Mammary epithelial cell (primary cell): ENCODE measurements around a stretch of chr6.

- CAGE, long polyA plus RNA: no peak
- RRBS: no CpG with 5 or more reads among the region's 11 CpGs
Observed at GRCh38 chr6:8983088-8983466, 547.7 kb upstream of the SLC35B3 start.

- CAGE, long polyA plus RNA: no peak
- RRBS: no CpG with 5 or more reads among the region's 9 CpGs
Observed at GRCh38 chr6:9456166-9456976, 958.5 kb downstream of the TFAP2A start.

GRCh38 chr6:9596081-9596530 lies 818.8 kb downstream of the TFAP2A start:
- CAGE, long polyA plus RNA: no peak
- RRBS: no CpG with 5 or more reads among the region's 4 CpGs

GRCh38 chr6:10189476-10189719 lies 225.5 kb downstream of the TFAP2A start:
- CAGE, long polyA plus RNA: no peak

DNA sequence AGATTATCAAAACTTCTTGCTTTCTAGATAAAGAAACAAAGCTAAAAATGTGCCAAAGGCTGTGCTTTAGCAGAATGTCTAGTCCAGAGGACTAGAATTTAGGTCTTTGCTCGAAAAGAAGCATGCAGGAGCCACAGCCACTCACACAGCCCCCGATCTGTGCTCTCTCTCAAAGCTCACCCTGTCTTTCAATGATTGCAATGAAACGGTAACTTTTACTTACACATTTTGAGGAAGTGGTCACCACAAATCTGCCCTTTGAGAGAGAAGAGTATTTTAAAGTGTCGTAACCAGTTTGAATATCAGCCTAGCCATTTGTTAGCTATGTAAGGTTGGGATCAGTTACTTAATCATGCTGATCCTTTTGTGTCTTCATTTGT lies 209.0 kb downstream of the TFAP2A start:
- CAGE, long polyA plus RNA: no peak
- RRBS: no CpG with 5 or more reads among the region's 4 CpGs

- CAGE, long polyA plus RNA: no peak
- RRBS: 0% methylated on average over 2 of the region's 23 CpGs
Observed at GRCh38 chr6:10417557-10418043, 2.7 kb upstream of the TFAP2A start.

- CAGE, long polyA plus RNA: no peak
- RRBS: no CpG with 5 or more reads among the region's 70 CpGs
Observed at GRCh38 chr6:10418740-10419913, 4.3 kb upstream of the TFAP2A start.

GRCh38 chr6:10518921-10519327 lies 2.2 kb upstream of the GCNT2 start:
- CAGE, long polyA plus RNA: no peak
- RRBS: no CpG with 5 or more reads among the region's 3 CpGs

DNA sequence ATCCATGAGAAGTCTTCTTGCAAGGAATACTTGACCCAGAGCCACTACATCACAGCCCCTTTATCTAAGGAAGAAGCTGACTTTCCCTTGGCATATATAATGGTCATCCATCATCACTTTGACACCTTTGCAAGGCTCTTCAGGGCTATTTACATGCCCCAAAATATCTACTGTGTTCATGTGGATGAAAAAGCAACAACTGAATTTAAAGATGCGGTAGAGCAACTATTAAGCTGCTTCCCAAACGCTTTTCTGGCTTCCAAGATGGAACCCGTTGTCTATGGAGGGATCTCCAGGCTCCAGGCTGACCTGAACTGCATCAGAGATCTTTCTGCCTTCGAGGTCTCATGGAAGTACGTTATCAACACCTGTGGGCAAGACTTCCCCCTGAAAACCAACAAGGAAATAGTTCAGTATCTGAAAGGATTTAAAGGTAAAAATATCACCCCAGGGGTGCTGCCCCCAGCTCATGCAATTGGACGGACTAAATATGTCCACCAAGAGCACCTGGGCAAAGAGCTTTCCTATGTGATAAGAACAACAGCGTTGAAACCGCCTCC lies 35.5 kb downstream of the GCNT2 start:
- CAGE, long polyA plus RNA: no peak
- RRBS: no CpG with 5 or more reads among the region's 8 CpGs

DNA sequence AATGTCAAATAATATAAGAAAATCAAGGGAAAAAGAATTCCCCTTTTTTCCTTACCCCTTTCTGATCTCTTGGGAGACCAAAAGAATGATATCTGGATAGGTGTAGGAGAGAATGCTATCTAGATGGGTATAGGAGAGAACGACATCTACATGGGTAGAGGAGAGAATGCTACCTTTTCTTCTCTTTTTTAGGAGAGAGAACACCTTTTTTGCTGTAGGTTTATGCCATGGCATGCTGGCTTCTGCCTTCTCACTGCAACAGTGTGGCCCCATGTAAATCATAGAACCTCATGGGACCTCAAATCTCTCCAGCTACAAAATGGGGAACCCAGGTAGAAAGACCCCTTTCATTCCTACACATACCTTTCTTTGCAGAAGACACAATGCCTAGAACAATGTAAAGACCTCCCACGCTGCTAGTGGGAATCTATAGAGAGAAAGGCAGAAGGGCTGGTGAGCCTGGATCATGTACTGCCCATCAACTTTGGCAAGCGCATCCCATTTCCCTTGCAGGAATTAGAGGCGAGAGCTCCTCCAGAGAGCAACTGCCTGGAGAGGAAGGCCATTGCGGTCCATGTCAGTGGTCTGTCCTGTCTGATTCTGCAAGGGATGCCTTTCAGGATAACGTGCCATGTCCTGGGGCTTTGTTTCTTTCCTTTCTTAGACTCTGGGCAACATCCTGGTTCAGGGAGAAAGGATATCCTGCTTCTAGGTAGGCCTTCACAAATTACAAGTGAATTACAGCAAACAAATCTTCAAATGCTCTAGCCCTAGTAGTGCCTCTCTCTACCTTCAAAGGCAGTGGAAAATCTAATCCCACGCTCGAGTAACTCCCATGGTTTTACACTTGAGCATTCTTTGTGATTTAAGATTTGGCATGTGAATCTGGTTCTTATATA lies 38.3 kb downstream of the GCNT2 start:
- CAGE, long polyA plus RNA: no peak
- RRBS: no CpG with 5 or more reads among the region's 8 CpGs

DNA sequence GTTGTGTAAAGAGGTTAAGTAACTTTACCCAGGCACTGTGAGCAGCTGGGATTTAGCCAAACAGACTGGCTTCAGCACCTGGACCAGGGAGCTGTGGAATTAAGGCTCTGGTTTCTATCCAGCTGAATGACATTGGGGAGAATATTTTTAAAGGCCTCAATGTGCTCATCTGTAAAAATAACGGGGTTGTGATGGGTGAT lies 61.7 kb downstream of the GCNT2 start:
- CAGE, long polyA plus RNA: no peak
- RRBS: no CpG with 5 or more reads among the region's 1 CpG

GRCh38 chr6:10585217-10585876 lies 64.2 kb downstream of the GCNT2 start:
- CAGE, long polyA plus RNA: no peak
- RRBS: no CpG with 5 or more reads among the region's 13 CpGs

GRCh38 chr6:10660826-10661271 lies 33.6 kb downstream of the C6orf52 start:
- CAGE, long polyA plus RNA: no peak
- RRBS: no CpG with 5 or more reads among the region's 11 CpGs

GRCh38 chr6:11217981-11218601 lies 14.4 kb downstream of the NEDD9 start:
- CAGE, long polyA plus RNA: no peak
- RRBS: no CpG with 5 or more reads among the region's 6 CpGs

DNA sequence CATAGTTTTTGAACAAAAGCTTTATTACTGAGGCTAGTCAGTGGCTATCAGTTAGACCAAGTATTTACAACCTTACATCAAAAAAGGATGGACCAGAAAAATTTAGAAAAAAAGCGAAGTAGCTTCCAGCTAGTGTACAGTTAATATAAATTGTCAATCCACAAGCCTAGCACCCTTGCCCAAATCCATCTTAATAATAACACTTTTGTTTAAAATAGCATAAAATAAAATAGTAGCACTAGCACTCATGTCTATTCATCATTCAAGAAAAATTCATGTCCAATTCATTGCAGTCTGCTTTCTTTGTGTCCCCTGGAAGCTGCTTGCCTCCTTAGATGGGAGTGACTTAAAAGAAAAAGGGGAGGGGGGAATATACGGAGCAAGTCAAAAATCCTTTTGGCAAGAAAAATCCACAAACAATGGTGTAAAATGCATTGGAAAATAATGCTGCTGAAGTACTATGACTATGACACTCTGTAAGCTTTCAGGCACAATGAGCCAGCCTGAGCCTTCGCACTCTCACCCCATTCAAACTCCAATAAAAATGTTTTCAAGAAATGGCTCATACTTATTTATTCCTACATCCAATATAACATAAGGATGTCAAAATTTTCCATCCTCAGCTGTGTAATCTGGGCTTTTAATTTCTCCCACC lies 985 bp downstream of the NEDD9 start:
- CAGE, long polyA plus RNA: no peak
- RRBS: no CpG with 5 or more reads among the region's 3 CpGs

DNA sequence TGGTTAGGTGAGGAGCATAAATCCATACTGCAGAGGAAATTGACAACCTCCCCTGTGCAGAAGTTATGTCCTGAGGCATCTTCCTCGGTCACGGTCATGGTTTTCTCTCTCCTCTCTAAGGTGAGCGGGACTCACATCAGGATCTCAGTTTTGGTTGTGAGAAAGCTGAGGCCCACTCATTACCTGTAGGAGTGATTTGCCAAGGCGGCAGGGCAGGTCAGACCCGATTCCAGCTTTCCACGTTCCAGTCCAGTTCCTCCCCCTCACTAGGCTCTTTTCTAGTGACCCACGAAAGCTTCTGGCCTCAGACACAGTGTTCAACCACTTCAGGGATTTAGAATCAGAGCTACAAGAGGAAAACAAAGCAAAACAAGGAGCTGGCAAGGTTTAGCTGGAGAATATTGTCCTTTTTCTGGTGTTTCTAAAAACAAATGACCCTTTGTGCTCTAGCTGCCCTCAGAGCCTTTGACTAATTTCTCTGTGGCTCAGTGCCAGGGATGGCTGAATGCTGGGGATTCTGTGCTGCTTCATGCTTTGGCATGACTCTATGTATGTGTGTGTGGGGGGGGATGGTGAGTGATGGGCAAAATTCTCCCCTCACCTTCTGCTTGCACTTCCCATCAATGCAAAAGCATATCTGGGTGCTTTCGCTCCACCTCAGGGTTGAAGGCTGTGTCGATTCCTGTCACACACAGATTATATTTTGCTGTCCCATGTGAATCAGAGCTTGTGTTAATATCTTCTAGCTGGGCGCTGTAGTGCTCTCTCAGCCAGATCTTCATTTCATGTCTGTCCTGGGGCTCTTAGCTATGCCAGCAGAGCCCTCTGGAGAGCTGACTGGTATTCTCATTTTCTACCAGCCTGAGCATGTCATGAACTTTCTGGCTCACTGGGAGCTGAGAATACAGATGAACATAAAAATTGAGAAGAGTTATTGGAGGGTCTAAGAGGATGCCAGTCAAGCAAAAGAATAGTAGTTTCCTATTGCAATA lies 19.2 kb upstream of the NEDD9 start:
- CAGE, long polyA plus RNA: no peak
- RRBS: no CpG with 5 or more reads among the region's 10 CpGs

DNA sequence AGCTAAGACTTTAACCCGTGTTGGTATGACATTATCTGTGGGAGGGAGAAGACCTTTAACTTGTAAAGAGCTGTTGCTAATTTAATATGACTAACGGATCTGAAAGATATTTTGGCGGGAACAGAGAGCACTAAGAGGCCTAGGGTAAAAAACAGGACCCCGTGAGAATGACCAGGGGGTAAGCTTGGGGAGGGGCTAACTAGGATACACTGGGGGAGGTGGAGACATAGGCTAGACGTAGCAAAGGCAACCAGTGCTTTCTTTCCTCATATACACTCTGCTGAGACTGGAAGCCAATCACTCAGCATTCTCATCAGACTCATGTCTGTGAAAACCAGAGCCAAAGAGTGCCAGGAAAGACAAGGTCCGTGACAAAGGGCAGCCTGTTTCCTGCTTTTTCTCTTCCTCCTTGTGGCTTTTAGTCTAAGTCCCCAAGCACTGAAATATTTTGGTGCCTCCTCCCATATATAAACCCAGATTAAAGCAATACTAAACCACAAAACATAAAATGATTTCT lies 97.9 kb upstream of the NEDD9 start:
- CAGE, long polyA plus RNA: no peak
- RRBS: no CpG with 5 or more reads among the region's 6 CpGs

GRCh38 chr6:11381318-11382097 lies 149.0 kb upstream of the NEDD9 start:
- CAGE, long polyA plus RNA: no peak
- RRBS: no CpG with 5 or more reads among the region's 9 CpGs

GRCh38 chr6:11398526-11398918 lies 139.0 kb upstream of the TMEM170B start:
- CAGE, long polyA plus RNA: no peak
- RRBS: no CpG with 5 or more reads among the region's 1 CpG

- CAGE, long polyA plus RNA: no peak
- RRBS: no CpG with 5 or more reads among the region's 1 CpG
Observed at GRCh38 chr6:11433216-11433571, 104.4 kb upstream of the TMEM170B start.